Epithelial cell of prostate (primary cell): Measurements from ENCODE around the gene PLXND1.

DNA sequence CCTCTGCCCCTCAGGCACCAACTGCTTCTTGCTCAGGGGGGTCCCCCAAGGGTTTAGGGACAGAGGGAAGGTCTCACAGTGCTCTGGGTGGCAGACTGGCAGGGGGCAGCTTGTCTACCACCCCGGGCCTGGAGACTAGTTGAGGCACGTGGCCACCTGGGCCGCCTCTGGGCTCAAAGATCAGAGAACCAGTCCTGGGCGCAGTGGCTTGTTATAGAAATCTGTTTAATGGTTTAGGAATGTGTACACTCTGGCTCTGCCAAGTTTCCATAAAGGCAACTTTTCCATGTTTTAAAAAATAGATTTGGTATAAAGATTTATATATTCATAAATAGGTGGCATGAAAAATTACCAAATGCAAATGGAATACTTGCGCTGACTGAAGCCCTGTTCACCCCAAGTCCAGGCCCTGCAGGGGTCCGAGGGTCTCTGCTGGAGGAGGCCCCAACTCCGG lies 26.8 kb downstream of the GP9 start:
- RRBS: no CpG with 5 or more reads among the region's 7 CpGs

- RRBS: no CpG with 5 or more reads among the region's 15 CpGs
Measured at GRCh38 chr3:129182810-129183154, 914 bp downstream of the CNBP start.

GRCh38 chr3:129184251-129184833 lies 646 bp upstream of the CNBP start:
- RRBS: no CpG with 5 or more reads among the region's 11 CpGs

DNA sequence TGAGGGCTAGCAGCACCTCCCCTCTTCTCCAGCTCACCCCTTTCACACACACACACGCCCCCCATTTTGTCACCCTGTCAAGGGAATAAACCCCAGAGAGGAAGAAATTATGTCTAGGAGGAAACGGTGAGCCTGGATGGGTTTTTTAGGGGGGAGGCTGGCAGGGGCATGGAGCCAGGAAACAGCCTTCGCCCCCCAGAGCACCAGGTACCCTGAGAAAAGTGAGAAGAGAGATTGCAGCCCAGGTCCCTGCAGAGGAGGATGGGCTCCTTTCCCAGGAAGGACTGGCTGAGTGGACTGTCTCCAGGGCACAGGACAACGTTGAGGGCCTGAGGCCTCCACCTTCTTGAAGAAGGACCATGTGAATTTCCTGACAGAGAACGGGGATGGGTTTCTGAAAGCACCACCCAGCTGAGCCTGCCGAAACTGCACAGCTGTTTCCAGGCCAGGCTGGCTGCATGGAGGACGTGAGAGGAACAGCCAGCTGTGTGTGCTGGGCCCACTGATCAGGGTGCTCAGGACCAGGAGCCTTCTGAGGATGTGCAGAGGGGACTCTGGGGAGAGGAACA lies 1.6 kb upstream of the H1-10 start:
- RRBS: no CpG with 5 or more reads among the region's 7 CpGs

DNA sequence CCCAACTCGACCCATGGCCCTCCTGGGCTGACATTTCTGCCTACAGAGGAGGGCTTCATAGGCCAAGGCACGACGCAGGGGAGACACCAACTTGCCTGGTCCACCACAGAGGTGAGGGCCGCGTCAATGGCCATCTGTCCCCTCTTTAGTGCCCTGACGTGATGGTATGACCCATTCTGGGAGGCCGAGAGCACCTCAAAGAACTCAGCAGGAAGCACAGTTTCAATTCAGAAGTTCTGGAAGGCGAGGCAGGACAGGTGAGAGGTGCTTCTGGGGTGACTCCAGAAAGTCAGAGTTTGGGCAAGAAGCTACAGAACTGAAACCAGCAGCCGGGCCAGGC lies 7.6 kb upstream of the H1-10 start:
- RRBS: no CpG with 5 or more reads among the region's 9 CpGs

DNA sequence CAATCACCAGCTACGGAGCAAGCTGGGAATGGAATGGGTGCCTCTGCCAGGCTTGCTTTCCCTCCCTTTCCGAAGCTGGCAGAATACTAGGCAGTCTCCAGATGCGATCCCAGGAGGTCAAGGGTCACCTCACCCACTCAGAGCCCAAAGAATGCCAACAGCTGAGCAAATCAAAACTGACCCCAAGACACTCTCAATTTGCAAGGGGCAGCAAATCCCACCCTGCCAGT lies 31.3 kb downstream of the EFCAB12 start:
- RRBS: no CpG with 5 or more reads among the region's 3 CpGs

DNA sequence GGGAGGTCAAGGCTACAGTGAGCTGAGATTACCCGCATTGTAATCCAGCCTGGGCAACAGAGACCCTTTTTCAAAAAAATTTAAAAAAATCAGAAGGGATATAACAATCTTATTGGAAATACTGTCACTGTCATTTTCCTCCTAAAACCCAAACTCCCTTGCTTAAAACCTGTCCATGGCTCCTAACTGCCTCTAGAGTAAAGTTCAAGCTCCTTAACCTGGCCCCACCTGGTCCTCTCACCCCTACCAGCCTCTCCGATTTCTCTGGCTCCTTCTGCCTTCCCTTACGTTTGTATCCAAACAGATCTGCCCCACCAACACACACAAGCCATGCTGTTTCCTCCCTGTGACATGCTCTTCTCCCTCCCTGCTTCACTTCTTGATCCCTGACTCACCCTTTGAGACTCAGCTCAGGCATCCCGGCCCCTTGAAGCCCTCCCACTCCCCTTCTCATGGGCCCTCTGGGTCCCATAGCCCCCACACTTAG lies 4.8 kb downstream of the EFCAB12 start:
- RRBS: no CpG with 5 or more reads among the region's 4 CpGs

DNA sequence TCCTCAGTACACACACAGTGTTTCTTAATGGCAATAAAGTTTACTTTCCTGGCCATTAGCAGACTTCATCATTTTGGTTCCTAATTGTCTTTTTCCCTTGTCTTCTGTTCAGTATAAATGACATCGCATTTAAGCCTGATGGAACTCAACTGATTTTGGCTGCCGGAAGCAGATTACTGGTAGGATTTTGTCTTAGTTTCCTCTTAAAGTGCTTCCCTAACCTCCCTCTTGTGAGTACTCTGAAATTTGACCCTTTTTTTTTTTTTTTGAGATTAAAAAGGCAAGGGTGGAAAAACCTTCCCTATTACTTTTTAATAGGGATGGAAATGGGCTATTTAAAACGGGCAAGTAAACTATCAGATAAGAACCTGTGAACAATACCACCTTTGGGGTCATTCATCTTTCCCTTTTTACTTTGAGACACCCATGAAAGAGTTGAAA lies 9.8 kb downstream of the IFT122 start:
- RRBS: no CpG with 5 or more reads among the region's 3 CpGs

DNA sequence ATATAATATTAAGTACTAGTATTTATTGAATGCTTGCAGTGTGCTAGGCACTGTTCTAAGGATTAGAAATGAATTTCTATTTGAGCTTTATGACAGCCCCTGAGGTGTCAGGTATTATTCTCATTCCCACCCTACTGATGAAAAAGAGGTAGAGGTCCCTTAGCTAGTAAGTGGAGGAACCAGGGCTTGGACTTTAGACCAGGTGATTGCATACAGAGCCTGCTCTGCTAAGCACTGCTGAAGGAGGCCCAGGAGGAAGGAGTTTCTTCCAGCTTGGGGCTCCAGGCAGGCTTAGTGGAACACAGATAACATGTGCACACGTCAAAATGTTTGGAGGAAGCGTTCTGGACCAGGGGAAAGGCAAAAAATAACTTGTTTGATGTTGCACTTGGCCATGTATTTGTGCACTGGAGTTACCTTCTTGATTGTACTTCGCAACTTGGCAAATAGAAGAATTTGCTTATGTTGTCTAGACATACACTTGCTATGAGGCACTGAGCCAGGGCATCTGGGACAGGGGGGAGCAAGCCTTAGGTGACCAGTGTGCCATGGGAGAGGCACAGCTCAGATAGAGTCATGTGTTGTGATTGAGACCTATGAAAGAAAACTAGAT lies 22.4 kb downstream of the IFT122 start:
- RRBS: no CpG with 5 or more reads among the region's 3 CpGs

DNA sequence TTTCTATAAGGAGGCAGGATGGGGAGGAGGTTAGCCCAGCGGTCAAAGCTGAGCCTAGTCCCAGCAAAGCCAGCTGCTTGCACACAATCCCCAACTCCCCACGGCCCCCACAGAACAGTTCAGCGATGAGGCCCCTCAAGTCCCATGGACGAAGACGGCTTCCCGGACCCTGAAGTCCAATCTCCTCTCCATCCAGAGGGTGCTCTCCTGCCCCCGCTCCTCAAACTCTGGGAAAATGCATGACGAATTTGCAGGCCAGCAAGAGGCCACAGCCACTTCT lies 13.7 kb downstream of the H1-8 start:
- RRBS: no CpG with 5 or more reads among the region's 8 CpGs

DNA sequence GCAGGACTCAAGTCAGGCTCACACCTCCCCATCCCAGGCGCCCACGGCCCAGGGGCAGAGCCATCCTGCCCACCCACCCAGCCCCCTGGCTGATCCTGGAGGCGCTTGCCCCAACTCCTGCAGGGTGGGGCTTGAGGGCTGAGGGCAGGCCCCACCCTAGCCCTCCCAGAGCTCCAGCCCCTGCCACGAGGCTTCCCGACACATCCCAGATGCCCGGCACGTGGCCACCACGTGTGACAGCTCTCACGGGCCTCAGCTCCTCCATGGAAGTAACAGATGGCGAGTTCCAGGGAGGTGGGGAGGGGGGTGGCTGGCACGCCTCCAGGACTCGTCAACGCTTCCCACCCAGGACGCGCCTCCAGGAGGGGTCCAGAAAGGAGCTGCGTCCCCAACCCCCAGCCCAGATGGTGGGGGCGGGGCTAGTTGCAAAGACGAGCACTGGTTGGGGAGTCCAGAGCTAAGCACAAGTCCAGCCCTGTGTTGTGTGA lies 29.1 kb downstream of the PLXND1 start:
- RRBS: no CpG with 5 or more reads among the region's 18 CpGs

- RRBS: 72% methylated on average over 4 of the region's 16 CpGs
Measured at GRCh38 chr3:129586526-129587002, 19.9 kb downstream of the PLXND1 start.

DNA sequence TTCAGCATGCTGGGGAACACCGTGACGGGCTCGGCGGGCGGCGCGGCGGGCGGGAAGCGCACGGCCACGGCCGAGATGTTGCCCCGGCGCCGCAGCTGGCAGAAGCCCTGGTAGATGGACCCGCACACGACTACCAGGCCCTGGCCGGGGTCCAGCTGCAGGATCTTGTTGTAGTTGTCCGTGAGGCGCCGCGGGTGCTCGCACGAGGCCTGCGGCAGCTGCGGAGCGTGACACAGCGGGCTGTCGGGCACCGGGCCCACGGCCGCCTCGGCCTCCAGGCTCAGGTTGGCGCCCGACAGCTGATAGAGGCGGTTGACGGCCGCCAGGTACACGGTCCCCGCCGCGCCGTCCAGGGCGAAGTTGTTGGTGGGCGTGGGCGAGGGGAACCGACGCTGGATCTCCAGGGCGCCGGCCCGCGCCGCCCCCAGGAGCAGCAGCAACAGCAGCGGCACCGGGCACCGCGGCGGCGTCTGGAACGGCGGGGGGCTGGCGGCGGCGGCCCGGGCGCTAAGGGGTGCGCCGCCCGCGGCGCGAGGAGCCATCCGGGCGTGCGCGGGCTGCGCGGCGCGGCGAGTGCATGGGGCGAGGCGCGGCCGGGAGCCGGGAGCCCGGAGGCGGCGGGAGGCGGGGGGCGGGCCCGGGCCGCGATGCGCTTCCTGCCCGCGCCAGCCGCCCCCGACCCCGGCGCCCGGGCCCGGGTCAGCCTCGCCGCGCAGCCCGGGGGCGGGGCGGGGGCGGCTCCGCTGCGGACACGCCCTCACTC lies at the start of gene PLXND1:
Gene PLXND1 (minus strand): TSS at position 579 of the 763 bp plus-strand sequence.
- RRBS: 1% methylated on average over 55 of the region's 114 CpGs

DNA sequence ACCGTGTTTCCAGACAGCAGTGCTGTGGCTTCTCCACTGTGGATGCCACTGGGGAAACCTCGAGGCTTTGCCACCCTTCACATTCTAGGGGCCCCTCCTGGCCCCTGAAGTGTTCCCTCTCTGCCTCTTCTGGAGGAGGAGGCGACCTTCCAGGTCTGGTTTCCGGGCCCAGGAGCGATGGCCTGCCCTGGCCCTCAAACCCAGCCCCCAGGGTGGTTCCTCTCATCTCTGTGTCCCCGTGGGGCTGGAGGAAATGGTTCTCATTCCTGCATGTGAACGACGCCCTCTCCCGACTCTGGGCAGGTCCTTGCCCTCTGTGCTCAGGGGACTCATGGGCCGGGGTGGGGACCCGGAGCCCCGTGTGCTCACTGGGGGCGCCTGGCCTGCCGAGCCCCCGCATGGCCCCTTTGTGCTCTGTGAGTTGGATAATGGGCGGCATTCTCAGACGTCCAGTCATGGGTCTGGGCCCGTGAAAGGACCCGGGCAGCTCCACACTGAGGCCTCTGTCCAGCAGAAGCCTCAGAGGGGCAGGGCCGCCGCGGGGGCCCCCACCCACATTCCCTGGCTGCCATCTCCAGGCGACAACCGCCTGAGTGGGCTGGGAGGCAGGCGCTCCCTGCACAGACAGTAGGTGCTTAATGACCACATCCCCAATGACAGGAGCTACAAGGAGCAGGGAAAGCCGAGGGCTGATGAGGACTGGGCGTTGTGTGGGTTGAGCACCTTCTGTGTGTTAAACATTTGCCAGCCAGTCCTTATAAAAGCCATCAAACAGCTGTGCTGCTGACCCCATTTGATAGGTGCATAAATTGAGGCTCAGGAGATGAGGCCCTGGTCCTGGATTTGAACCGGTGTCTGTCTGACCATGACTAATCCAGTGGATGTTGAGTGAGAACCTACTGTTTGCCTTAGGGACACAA lies 5.5 kb upstream of the PLXND1 start:
- RRBS: no CpG with 5 or more reads among the region's 28 CpGs

- RRBS: no CpG with 5 or more reads among the region's 7 CpGs
Measured at GRCh38 chr3:129615499-129616116, 9.1 kb upstream of the PLXND1 start.

DNA sequence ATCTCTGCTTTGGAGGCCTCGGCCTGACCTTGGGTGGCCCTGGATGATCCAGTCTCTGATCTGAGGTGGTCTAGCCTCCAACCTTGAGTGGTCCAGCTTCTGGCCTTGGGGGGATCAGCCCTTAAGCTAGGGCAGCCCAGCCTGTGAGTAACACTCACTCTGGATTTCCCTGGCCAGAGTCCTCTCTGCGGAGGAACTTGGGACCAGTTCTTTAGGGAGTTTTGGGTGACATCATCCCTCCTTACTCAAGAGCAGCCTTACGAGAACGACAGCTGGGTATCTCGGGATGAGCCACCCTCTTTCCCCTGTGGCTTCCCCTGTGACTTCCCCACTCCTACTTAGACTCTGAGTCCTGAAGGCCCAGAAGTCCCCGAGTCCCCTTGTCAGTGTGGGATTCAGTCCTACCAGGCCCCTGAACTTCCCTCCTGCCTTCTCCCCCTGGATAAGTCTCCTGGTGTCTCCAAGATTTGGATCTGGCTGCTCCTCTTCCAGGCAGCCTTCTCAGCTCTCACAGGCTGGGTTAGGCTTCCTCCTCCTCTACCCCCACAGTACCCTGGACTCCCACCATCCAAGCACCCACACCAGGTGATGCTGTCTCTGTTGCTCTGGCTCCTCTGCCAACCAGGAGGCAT lies 10.3 kb upstream of the PLXND1 start:
- RRBS: no CpG with 5 or more reads among the region's 6 CpGs

GRCh38 chr3:129674355-129674790 lies 67.9 kb upstream of the PLXND1 start:
- RRBS: no CpG with 5 or more reads among the region's 2 CpGs

GRCh38 chr3:129794094-129794790 lies 99.3 kb downstream of the TMCC1 start:
- RRBS: no CpG with 5 or more reads among the region's 10 CpGs

DNA sequence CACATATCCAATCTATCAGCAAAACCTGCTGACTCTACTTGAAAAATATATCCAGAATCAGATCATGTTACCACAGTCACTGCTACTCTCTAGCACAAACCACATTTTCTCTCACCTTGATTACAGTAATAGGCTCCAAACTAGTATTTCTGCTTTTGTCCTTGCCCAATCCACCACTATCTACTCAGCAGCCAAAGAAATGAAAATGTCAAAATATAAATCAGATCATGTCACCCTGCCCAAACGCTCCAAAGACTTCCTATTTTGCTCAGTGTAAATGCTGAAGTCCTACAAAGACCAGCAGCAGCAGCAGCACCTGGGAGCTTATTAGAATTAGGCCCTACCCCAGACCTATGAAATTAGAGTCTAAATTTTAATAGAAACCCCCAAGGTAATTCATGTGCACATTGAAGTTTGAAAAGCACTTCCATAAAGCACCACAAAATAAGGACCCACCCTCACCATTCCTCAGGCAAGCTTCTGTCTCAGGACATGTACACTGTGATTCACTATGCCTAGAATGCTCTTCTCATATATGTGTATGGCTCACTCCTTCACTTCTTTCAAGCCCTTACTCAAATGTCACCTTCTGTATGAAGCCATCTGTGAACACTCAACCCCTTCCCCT lies 15.0 kb downstream of the TMCC1 start:
- RRBS: no CpG with 5 or more reads among the region's 1 CpG